Spleen (tissue), 7 donors: Measurements from ENCODE around the gene DNMT3A.

GRCh38 chr2:25243834-25244665 lies 75.7 kb upstream of the POMC start:
- PRO-cap, 4 experiments, result peak in 1 of 4 experiments; most common plus-strand start chr2:25244483 (in 1)
- RAMPAGE, long total RNA, 4 experiments, result no peak in any of the 4 experiments

GRCh38 chr2:25273271-25273960 lies 68.3 kb downstream of the DNMT3A start:
- PRO-cap, 4 experiments, result peak in 4 of 4 experiments; most common plus-strand start chr2:25273584 (in 4); most common minus-strand start chr2:25273476 (in 4)
- RAMPAGE, long total RNA, 4 experiments, result no peak in any of the 4 experiments

GRCh38 chr2:25291030-25291604 lies 50.6 kb downstream of the DNMT3A start:
- PRO-cap, 4 experiments, result peak in 1 of 4 experiments; most common plus-strand start chr2:25291368 (in 1); most common minus-strand start chr2:25291187 (in 1)
- RAMPAGE, long total RNA, 4 experiments, result no peak in any of the 4 experiments

GRCh38 chr2:25341735-25342896 lies at the start of gene DNMT3A:
Gene DNMT3A (minus strand): TSS chr2:25341925.
- PRO-cap, 4 experiments, result peak in 4 of 4 experiments; most common plus-strand start chr2:25342046 (in 3); most common minus-strand start chr2:25341931 (in 4)
- RAMPAGE, long total RNA, 4 experiments, result start-site peak on the minus strand in 3 of 4 experiments, at chr2:25341865-25342510 at its widest, 16 to 35 reads per replicate

- PRO-cap, 4 experiments, result no peak in any of the 4 experiments
- RAMPAGE, long total RNA, 4 experiments, result no peak in any of the 4 experiments
Observed at GRCh38 chr2:25372431-25373016, 30.8 kb upstream of the DNMT3A start.

DNA sequence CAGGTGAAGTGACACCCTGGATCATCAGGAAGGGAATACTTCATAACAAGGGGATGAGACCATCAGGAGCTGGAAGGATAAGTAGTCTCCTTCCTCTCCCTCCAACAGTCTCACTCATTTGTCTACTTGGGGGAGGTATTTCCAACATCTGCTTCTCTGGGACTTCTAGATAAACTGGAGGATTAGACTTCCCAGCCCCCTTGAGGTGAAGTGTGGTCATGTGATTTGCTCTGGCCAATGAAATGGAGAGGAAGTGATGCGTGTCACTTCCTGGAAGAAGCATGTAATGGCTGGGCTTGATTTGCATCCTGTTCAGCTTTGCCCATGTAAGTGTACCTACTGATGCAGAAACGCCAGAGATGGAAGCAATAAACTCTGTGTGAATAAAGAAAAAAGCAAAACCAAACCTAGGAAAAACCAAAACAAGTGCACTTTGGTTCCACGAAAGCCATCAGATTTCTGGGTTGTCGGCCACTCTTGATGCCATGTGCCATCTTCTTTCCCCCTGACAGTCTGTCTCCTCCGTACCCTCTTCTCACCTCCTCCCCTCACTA lies 76.1 kb upstream of the DNMT3A start:
- PRO-cap, 4 experiments, result peak in 1 of 4 experiments; most common plus-strand start position 274 of the sequence (in 1); most common minus-strand start position 176 of the sequence (in 1)
- RAMPAGE, long total RNA, 4 experiments, result no peak in any of the 4 experiments

GRCh38 chr2:25740379-25741249 lies 67.2 kb upstream of the DTNB start:
- PRO-cap, 4 experiments, result no peak in any of the 4 experiments
- RAMPAGE, long total RNA, 4 experiments, result no peak in any of the 4 experiments

- PRO-cap, 4 experiments, result no peak in any of the 4 experiments
- RAMPAGE, long total RNA, 4 experiments, result no peak in any of the 4 experiments
Observed at GRCh38 chr2:25799058-25799620, 79.1 kb downstream of the ASXL2 start.

DNA sequence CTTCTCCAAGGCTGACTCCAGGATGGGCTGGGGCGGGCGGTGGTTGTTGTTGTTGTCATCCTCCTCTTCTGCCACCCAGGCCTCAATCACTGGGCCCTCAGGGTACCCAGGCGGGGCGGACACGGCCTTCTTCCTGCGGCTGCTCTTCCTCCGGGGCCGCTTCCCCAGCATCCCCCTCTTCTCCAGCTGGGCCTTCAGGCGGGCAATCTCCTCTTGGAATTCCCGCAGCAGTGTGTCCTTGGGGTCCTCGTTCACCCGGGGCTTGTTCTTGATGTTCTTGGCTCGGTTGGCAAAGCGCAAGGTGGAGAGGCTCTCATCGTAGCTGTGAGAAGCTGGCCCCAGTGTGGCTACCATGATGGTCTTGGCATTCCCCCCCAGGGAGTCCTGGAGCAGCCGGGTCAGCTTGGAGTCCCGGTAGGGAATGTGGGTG lies 1.7 kb downstream of the KIF3C start:
- PRO-cap, 4 experiments, result no peak in any of the 4 experiments
- RAMPAGE, long total RNA, 4 experiments, result no peak in any of the 4 experiments

- PRO-cap, 4 experiments, result no peak in any of the 4 experiments
- RAMPAGE, long total RNA, 4 experiments, result no peak in any of the 4 experiments
Observed at GRCh38 chr2:25983111-25983705, 911 bp upstream of the KIF3C start.

DNA sequence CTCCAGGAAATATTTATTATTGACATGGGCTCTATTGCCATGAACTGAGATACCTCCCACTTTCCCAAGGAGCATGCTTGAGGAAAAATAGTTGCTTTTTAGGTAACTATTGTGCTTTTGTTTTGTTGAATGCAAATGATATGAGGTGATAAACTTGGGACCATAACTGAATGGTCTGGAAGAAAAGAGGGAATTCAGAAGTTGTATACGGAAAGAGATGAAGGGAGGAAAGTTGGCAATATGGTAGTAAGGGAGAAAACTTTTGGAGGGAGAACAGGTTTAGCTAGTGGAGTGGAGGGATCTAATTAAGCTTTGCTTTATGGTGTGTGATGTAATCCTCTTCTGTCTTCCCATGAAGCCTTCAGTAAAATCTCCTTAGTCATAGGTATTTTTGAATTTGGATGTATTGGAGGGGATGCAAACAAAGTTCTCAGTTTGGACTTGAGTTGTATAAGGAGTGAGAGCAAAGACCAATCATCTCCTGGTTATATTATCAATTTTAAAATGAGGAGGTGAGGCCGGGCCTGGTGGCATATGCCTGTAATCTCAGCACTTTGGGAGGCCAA lies 20.2 kb upstream of the RAB10 start:
- PRO-cap, 4 experiments, result no peak in any of the 4 experiments
- RAMPAGE, long total RNA, 4 experiments, result no peak in any of the 4 experiments

- PRO-cap, 4 experiments, result no peak in any of the 4 experiments
- RAMPAGE, long total RNA, 4 experiments, result no peak in any of the 4 experiments
Observed at GRCh38 chr2:26057007-26057878, 23.4 kb downstream of the RAB10 start.

DNA sequence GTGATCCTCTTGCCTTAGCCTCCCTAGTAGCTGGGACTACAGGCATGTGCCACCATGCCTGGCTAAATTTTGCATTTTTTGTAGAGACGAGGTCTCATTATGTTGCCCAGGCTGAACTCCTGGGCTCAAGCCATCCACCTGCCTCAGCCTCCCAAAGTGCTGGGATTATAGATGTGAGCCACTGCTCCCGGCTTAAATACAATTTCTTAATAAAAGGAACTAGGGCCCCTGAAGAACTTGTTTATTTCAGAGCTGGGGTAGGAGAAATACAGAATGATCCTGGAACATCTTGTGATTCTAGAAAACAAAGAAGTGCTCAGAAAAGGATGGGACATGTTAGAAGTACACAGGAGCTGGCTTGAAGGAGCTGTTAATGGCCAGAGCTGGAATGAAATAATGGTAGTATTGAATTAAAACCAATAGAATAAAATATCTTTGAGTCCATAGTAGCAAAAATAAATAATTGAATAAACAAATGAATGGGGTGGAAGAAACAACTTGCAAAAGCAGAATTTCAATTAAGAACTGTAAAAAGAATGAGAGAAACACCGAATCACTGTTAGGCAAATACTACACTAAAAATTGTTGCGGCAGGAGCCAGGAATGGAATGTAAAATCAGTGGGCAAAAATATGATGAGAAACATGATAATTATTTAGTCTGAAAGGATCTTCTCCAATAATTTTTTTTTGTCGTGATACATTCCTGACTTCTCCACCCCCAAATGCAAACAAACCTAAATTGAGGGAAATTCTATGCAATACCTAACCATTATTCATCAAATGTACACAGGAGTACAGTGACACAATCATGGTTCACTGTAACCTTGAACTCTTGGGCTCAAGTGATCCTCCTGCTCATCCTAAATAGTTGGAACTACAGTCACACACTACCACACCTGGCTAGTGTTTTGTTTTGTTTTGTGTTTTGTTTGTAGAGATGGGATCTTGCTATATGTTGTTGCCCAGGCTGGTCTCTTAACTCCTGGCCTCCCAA lies 46.2 kb downstream of the RAB10 start:
- PRO-cap, 4 experiments, result no peak in any of the 4 experiments
- RAMPAGE, long total RNA, 4 experiments, result no peak in any of the 4 experiments

- PRO-cap, 4 experiments, result peak in 1 of 4 experiments; most common plus-strand start chr2:26105357 (in 1)
- RAMPAGE, long total RNA, 4 experiments, result no peak in any of the 4 experiments
Observed at GRCh38 chr2:26105020-26105425, 67.9 kb upstream of the GAREM2 start.

GRCh38 chr2:26292702-26292974 lies 47.9 kb downstream of the HADHB start:
- PRO-cap, 4 experiments, result no peak in any of the 4 experiments
- RAMPAGE, long total RNA, 4 experiments, result no peak in any of the 4 experiments

DNA sequence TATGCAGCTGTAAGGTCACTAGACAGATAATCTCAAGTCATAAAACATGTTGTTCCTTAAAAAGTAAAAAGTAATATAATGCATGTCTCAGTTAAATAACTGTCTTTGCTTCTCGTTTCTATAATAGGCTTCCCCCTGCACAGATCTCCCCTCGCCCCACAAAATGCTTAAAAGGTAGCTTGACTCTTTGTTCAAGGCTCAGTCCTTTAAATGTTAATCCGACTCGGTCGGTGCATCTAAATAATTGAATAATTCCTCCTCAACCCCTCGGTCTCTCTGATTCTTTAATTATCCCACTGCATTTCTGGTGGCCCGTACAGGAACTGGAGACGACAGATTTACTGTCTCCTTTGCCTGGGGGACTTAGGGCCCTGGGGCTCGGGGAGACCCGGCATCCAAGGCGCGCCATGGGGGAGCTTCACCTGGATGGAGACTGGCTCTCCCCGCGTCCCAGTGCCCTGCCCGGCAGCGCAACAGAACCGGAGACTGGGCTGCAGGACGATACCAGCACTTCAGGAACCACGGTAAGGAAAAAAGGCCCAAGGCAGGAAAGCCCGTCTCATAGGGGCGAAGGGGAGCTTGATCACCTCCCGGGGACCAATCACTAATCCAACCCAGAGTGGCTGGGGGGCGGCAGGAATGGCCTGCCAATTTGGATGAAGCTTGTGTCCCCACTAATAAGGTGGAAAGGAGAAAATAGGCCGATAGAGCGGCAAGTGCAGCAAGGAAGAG lies 47.7 kb upstream of the SELENOI start:
- PRO-cap, 4 experiments, result no peak in any of the 4 experiments
- RAMPAGE, long total RNA, 4 experiments, result start-site peak on the plus strand in 2 of 4 experiments, centred at positions 250 to 409 of the sequence, 7 to 10 reads per replicate

DNA sequence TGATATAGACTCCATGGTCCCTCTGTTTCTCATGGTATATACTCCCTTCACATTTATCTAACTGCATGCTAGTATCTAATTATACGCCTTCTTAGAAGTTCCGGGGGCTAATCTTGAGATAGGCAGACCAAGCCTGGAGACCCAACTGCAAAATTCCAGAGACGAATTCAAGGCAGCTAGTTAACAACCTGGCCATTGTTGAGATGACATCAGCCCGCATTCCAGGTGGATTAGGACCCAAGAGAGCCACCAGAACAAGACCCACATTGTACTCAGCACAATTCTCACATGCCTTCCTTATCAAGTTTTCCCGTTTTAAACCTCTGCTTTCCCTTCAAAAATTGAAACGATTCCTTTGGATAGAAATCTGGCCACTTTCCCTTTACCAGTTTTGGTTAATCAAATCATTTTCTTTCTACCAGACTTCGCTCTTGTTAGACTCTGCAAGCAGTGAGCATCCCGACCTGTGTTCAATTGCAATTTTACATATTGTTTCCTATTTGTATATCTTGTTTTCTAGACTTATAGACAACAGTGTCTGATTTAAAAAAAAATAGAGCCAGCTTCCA lies 6.2 kb upstream of the SELENOI start:
- PRO-cap, 4 experiments, result no peak in any of the 4 experiments
- RAMPAGE, long total RNA, 4 experiments, result no peak in any of the 4 experiments

DNA sequence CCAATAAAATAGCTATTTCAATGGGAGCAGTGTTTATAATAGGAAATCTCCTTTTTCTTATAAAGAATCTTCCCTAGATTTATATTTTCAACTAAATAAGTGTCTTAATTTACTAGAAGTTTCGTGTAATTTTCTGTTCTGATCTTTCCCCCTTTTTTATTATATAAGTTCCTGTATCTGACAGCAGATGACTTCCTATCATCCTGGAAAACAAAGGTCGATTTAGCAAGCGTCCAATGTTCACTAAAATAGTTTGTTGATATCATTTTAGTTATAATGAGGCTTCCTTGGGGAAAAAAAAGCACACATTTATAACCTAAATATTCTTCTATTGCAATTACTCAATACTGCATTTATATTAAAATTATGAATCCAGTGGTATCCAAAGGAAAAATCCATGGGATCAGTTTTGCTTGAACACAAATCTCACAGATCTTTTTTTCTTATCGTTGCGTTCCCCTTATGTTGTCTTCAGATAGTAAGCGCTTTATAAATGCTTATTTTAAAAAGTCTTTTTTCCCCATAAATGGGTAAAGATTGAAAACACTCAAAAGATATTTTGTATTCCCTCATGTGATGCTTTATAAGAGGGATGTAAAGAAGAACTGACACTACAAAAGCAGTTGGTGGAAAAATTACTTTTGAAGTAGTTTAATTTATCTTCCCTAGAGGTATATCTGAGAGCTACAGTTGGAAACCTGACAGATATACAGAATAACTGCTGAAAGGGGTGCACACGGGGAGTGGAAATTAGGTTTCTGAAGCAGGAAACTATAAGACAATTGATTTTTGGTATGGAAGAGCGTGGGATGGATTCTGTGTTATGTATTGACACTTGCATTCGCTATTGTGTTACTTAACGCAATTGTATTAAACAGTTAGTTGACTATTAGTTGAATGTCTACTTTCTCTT lies 1.4 kb upstream of the ADGRF3 start:
- PRO-cap, 4 experiments, result no peak in any of the 4 experiments
- RAMPAGE, long total RNA, 4 experiments, result no peak in any of the 4 experiments

DNA sequence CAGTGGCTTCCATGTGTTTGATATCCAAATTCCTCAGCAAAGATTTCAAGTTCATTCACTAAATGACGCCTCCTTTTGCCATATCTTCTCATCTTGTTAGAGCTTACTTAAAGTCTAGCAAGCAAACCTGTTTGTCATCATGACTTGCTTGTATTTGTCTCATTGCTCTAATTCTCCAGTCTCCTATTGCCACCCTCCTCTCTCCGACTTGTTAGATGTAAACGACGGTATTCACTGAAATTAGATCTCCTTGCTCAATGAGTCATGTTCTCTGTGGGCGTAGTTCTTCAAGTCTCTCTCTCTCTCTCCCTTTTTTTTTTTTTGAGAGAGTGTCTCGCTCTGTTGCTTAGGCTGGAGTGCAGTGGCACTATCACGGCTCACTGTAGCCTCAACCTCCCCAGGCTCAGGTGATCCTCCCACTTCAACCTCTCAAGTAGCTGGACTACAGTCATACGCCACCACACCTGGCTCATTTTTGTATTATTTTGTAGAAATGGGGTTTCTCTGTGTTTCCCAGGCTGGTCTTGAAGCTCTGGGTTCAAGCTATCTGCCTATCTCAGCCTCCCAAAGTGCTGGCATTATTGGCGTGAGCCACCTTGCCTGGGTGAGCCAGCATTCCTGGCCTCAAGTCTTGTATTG lies 9.0 kb upstream of the ADGRF3 start:
- PRO-cap, 4 experiments, result no peak in any of the 4 experiments
- RAMPAGE, long total RNA, 4 experiments, result no peak in any of the 4 experiments

DNA sequence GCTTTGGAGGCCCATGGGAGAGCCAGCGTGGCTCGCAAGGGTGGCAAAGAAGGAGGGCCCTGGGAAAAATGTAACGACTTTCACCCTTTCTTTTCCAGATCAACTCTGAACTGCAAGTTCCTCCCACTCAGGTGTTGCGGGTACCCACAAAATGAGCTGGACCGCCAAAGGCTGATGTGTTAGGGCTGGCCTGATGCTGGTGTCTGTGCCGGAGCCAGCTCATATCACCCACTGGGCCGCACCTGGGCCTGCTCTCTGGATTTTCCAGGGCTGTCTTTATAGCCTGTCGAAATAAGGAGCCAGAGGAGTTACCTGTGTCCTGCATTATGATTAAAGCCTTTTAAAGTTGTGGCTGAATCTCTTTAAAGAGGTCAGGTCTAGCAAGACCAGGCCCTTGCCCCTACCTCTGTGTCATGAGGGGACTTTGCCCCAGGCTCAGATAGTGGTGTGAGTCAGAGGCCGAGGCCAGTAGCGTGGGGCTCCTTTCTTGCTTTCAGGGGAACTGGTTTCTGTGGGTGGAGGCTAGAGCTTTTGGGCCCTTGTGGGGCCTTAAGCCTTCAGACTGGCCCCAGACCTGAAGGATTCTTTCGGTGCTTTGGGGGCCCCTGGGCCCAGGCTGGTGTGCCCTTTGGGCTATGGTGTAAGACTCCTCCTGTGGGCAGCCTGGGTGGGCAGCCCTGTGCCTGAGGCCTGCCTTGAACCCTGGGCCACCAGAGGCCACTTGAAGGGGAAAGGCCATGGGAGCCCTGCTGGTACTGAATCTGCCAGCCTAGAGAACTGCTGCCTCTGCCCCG lies 54.8 kb downstream of the DRC1 start:
- PRO-cap, 4 experiments, result no peak in any of the 4 experiments
- RAMPAGE, long total RNA, 4 experiments, result no peak in any of the 4 experiments